SK-MEL-5 (cell line): Measurements from ENCODE around the gene CLEC4A.

DNA sequence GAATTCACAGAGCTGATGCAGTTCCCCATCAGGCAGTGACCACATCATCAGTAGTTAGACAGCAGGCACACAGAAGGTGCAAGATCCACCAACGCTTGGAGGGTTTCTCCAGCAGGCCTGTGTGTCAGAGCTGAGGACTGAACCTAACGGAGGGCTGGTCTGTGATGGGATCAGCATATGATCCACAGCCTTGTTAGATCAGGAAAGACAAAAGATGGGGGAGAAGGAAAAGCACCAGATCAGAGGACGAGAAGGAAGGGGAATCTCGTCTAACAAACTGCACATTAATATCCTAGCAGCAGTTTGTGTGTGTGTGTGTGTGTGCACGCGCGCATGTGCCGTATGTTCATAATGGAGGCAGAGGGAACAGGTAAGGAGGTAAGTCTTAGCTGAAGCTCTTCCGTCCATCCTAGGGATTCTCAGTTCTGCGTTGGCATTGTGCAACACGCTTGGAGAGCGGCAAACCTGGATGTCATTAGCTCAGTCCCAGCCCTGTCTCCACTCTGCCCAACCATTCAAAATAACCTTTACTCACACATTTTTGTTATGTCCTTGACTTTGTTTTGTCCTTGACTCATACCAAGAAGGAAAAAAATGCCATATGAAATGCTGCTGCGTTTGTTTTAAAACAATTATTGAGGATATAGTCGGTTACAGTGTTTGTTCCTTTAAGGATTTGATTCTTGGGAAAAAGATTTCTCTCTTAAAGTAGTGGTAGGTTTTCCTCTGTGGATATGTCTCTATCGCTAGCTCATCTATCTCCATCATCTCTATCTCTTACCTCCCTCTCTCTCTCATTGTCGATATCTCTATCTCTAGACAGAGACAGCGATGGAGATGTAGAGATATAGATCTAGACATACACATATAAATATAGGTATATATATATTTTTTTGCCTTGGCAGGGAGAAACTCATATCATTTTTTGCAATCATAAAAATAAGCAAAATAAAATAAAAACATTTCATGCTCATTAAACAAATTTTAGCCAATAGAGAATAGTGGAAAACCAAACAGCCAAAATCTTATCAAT, 1.8 kb upstream of the C1R start:
RAMPAGE:
- cytosol, long total RNA: no peak
- long total RNA: no peak
- nucleus, long total RNA: no peak

GRCh38 chr12:7101719-7102244, 7.2 kb downstream of the C1RL start:
RAMPAGE:
- cytosol, long total RNA: no peak
- long total RNA: no peak
- nucleus, long total RNA: no peak

DNA sequence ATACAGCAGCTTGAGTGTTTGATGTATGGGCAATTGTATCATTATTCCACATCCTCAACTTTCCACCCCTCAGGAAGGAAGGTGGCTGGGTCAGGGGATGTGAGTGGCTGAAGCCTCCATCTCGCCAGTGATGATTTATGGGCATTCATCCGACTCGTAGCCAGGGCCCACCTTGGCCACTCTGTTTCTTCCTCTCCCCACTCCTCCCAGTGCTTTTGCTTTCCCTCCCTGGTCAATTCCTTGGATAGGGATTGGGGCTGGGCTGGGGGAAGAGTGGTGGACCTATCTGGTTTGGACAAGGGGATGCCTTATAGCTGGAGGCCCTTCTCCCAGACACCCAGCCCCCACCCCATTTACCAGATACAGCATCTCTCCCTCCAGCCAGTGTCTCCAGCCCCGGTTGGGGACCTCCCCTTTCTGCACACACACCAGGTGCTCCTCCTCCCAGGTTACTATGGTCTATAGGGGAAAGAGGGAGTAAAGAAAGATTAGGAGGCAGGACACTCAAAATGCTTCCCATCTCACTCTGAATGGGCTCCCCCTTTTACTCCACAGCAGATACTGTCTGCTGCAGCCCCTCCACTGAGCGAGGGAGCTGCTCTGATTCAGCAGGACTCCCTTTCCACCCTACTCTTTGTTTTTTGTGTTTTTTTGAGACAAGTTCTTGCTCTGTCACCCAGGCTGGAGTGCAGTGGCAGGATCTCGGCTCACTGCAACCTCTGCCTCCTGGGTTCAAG, 4.2 kb downstream of the RBP5 start:
RAMPAGE:
- cytosol, long total RNA: no peak
- long total RNA: no peak
- nucleus, long total RNA: no peak

RAMPAGE:
- cytosol, long total RNA: no peak
- long total RNA: no peak
- nucleus, long total RNA: no peak
These were observed 943 bp downstream of the CLSTN3 start for GRCh38 chr12:7130980-7131648.

DNA sequence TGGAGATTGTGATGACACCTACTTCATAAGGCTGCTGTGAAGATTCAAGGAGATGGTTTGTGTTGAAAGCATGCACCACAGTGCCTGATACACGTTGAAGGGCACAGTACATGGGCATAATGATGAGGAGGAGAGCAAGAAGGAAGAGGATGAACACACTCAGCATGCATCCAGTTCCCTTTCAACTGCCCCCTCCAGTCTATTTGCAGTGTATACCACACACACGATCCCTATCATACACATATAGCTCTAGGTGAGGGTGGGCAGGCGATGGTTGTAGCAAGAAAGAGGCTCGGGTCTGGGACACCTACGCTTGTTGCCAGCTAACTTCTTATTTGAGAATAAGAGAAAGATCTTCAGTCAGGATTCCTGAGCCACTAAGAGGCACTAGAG, 3.9 kb downstream of the CLSTN3 start:
RAMPAGE:
- cytosol, long total RNA: no peak
- long total RNA: no peak
- nucleus, long total RNA: no peak

GRCh38 chr12:7494228-7494701, 9.3 kb downstream of the CD163 start:
RAMPAGE:
- cytosol, long total RNA: no peak
- long total RNA: no peak
- nucleus, long total RNA: no peak

DNA sequence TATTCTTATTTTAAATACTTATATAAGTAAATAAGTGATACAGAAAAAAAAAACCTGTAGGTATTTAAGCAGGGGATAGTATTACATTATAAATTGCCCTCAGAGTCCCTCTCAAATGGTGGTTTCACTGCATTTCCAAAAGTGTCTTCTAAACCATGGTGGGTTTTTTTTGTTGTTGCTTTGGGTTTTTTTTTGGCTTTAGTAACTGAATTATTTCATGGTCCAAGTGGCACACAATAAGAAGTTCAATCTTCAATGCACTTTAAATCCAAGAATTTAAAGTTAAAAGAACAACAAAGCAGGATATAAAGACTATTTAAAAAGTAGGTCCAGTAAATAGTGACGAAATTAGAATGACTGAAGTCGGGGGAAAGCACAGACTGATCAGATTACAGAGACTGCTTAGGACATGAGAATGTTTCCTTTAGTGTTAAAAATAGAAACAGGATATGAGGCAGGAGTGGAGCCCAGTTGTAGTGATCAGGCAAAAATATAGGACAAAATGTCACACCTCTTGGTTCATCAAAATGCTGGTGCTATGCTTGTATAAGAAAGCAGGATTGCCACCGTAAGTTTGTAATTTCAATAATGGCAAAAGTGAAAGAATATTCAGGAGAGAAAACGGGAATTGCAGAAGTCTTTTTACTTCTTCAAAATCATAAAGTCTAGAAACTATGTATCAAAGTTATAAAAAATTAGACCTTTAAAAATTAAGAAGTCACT, 52.1 kb upstream of the CD163 start:
RAMPAGE:
- cytosol, long total RNA: no peak
- long total RNA: no peak
- nucleus, long total RNA: no peak

GRCh38 chr12:7588704-7589273, 76.9 kb downstream of the APOBEC1 start:
RAMPAGE:
- cytosol, long total RNA: no peak
- long total RNA: no peak
- nucleus, long total RNA: no peak

RAMPAGE:
- cytosol, long total RNA: no peak
- long total RNA: no peak
- nucleus, long total RNA: no peak
These were observed 14.1 kb downstream of the SLC2A3 start for GRCh38 chr12:7921648-7922549.

DNA sequence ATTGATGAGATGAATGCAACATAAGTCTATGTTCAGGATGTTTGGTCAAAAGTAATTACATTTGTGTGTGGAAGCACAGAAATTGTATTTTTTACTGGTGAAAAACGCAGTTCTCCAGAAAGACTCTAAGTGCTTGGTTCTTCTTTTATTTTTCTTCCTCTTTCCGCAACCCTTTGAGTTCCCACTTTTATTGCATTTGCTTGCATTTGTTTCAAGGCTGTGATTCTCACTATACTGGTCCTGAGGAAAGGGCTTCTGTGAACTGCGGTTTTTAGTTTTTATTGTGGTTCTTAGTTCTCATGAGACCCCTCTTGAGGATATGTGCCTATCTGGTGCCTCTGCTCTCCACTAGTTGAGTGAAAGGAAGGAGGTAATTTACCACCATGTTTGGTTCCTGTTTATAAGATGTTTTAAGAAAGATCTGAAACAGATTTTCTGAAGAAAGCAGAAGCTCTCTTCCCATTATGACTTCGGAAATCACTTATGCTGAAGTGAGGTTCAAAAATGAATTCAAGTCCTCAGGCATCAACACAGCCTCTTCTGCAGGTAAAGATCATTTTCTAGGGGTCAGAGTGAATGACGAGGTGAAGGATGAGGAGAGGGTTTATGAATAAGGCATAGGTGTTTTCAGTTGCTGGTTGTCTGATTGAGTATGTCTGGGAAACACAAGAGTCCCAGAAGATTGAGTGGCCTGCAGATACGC, at the start of gene CLEC4A:
TSS of gene CLEC4A (plus strand) at position 203 of the 703 bp plus-strand sequence.
RAMPAGE:
- cytosol, long total RNA: no peak
- long total RNA: no peak
- nucleus, long total RNA: no peak

DNA sequence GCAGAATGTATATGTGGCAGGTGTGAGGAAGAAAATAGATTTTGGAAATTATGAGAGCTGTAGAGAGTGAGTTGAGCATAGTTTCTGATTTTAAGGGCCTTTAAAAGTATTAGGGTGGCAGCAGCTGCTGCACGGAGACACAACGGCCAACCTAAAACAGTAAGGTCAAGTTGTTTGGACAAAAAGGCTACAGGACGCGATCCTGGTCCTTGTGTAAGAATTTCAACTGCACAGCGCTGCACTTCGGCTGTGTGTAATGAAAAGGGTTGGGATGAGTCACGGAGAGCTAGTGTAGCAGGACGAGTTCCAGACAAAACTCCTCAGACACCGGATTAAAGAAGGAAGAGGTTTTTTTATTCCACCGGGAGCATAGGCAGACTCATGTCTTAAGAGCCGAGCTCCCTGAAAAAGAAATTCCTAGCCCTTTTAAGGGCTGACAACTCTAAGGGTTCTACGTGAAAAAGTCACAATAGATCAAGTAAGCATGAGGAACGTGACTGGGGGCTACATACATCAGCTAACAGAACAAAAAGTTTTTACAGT, 54.7 kb upstream of the FAM90A1 start:
RAMPAGE:
- cytosol, long total RNA: no peak
- long total RNA: no peak
- nucleus, long total RNA: no peak

DNA sequence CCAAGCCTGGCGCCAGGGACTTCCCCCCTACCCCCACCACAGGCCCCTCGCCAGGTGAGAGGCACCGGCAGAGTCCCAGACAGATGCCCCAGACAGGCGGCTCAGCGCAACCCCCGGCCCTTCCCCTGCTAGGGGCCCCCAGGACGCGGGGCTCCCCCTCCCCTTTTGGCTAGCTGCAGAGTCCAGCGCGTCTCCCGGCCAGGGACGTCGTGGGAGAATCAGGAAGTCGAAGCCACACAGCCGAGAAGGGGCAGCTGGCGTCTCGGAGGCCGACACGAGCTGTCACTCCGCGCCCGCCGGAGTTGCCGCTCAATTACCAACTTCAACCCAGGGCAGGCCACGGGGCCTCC, 65.9 kb upstream of the CLEC6A start:
RAMPAGE:
- cytosol, long total RNA: no peak
- long total RNA: no peak
- nucleus, long total RNA: no peak

DNA sequence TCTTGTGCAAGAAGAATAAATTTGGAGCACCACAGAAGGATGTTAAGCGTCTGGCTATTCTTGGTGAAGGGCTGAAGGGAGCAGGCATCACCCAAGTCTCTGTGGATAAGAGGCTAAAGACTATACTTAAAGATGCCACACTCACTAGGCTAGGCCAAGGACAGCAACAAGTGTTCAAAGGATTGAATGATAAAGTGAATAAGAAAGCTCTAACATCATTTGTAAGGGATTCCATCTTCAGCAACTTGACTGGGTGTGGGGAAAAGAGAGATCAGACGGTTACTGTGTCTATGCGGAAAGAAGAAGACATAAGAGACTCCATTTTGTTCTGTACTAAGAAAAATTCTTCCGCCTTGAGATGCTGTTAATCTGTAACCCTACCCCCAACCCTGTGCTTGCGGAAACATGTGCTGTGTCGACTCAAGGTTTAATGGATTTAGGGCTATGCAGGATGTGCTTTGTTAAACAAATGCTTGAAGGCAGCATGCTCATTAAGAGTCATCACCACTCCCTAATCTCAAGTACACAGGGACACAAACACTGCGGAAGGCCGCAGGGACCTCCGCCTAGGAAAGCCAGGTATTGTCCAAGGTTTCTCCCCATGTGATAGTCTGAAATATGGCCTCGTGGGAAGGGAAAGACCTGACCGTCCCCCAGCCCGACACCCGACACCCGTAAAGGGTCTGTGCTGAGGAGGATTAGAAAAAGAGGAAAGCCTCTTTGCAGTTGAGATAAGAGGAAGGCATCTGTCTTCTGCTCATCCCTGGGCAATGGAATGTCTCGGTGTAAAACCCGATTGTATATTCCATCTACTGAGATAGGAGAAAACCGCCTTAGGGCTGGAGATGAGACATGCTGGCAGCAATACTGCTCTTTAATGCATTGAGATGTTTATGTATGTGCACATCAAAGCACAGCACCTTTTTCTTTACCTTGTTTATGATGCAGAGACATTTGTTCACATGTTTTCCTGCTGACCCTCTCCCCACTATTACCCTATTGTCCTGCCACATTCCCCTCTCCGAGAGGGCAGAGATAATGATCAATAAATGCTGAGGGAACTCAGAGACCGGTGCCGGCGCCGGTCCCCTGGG, 23.1 kb upstream of the AICDA start:
RAMPAGE:
- cytosol, long total RNA: no peak
- long total RNA: no peak
- nucleus, long total RNA: no peak

GRCh38 chr12:8788126-8788643, 34.2 kb upstream of the A2ML1 start:
RAMPAGE:
- cytosol, long total RNA: no peak
- long total RNA: no peak
- nucleus, long total RNA: no peak

RAMPAGE:
- cytosol, long total RNA: no peak
- long total RNA: no peak
- nucleus, long total RNA: no peak
These were observed 50.1 kb downstream of the A2M start for GRCh38 chr12:9065784-9065896.

DNA sequence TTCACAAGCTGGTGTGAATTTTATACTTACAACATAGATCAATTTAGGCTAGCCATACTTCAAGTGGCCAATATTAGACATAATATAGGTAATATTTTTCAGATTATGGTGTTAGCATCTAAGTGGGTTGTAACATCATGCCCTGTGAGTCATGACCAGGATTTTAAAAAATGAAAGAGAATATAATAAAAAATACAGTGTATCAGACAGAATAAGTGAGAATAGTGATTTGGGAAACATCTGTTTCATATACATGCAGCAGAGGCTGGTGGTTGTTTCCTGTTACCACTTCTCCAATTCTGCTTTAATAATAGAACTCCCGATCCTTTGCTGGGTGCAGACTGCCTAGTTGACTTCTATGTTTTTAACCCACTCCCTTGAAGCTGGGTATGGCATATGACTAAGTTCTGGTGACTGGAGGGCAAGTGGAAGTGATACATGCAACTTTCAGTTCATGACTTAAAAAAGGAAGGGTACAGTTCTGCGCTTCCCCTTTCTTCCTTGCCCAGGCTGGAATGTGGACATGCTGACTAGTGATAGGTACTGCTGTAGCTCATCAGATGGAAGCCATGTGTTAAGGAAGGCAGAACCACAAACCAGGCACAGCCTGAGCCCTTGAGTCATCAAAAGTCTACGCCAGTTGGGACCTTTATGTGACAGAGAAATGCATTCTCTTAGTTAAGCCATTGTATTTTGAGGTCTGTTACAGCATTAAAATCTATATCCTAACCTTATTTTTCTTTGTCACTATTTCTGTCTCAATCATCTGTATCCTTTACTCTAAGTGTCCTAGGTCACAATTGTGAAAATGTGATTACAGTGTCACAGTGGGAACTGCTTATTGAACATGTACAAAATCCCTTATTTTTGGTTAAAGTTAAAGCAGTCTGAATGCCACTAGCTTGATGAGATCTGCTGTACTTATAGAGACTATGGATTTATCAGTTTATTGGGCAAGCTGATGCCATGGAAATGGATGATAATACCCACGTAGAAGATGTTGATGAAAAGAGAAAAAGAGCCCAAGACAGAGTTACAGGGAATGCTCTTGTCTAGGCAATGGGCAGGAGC, 2.5 kb upstream of the A2M start:
RAMPAGE:
- cytosol, long total RNA: no peak
- long total RNA: no peak
- nucleus, long total RNA: no peak

DNA sequence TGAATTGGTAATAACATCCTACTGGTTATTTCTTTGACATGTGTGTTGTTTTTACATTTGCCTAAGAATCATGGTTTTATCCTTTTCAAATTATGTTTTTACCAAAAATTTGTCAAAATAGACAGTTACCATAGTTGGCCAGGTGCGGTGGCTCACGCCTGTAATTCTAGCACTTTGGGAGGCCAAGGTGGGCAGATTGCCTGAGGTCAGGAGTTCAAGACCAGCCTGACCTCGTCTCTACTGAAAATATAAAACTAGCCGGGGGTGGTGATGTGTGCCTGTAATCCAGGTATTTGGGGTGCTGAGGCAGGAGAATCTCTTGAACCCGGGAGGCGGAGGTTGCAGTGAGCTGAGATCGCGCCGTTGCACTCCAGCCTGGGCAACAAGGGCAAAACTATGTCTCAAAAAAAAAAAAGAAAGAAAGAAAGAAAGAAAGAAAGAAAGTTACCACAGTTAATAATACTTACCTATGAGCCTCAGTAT, 12.8 kb upstream of the PZP start:
RAMPAGE:
- cytosol, long total RNA: no peak
- long total RNA: no peak
- nucleus, long total RNA: no peak

RAMPAGE:
- cytosol, long total RNA: no peak
- long total RNA: start-site peak on the plus strand at chr12:9240377-9240400, 7 and 12 reads in 2 replicates
- nucleus, long total RNA: no peak
These were observed 31.9 kb upstream of the PZP start for GRCh38 chr12:9239810-9240780.

GRCh38 chr12:9284177-9284930, 76.2 kb upstream of the PZP start:
RAMPAGE:
- cytosol, long total RNA: no peak
- long total RNA: no peak
- nucleus, long total RNA: no peak

DNA sequence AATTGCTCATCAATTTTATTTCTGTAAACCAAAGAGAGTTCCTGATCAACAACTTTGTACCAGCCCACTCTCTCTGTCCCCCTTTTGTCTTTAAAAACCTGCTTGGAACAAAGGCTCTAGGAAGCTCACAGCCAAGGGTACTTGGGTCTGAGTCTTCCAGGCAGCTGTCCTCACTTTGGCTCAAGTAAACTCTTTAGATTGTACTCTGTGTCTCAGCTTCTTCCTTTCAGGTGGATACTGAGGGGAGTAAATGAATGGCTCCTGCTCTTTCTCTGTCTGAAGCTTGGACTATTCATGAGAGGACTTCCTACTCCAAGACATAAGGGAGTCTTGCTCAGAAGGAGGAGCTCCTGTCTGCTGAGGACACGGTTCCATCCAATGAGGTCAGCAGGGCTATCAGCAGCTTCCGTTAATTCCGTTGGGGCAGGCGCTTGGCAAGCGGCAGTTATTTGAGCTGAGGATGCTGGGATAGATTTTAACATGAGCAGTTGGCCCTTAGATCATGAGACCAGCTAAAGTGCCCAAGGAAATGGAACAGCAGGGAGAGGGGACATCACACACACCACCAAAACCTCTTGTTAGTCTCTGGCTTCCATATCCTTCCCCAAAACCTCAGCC, 138.5 kb upstream of the PZP start:
RAMPAGE:
- cytosol, long total RNA: no peak
- long total RNA: no peak
- nucleus, long total RNA: no peak